Epithelial cell of proximal tubule (primary cell): ENCODE measurements around a stretch of chr5.

GRCh38 chr5:132020186-132020713 lies 8.8 kb upstream of the ACSL6 start:
- RAMPAGE, long total RNA, result no peak
- RRBS, result no CpG with 5 or more reads among the region's 5 CpGs

- RAMPAGE, long total RNA, result no peak
- RRBS, result no CpG with 5 or more reads among the region's 2 CpGs
These were observed 12.8 kb downstream of the CSF2 start for GRCh38 chr5:132086263-132086853.

GRCh38 chr5:132180145-132180589 lies 47.5 kb downstream of the P4HA2 start:
- RAMPAGE, long total RNA, result no peak
- RRBS, result no CpG with 5 or more reads among the region's 7 CpGs

DNA sequence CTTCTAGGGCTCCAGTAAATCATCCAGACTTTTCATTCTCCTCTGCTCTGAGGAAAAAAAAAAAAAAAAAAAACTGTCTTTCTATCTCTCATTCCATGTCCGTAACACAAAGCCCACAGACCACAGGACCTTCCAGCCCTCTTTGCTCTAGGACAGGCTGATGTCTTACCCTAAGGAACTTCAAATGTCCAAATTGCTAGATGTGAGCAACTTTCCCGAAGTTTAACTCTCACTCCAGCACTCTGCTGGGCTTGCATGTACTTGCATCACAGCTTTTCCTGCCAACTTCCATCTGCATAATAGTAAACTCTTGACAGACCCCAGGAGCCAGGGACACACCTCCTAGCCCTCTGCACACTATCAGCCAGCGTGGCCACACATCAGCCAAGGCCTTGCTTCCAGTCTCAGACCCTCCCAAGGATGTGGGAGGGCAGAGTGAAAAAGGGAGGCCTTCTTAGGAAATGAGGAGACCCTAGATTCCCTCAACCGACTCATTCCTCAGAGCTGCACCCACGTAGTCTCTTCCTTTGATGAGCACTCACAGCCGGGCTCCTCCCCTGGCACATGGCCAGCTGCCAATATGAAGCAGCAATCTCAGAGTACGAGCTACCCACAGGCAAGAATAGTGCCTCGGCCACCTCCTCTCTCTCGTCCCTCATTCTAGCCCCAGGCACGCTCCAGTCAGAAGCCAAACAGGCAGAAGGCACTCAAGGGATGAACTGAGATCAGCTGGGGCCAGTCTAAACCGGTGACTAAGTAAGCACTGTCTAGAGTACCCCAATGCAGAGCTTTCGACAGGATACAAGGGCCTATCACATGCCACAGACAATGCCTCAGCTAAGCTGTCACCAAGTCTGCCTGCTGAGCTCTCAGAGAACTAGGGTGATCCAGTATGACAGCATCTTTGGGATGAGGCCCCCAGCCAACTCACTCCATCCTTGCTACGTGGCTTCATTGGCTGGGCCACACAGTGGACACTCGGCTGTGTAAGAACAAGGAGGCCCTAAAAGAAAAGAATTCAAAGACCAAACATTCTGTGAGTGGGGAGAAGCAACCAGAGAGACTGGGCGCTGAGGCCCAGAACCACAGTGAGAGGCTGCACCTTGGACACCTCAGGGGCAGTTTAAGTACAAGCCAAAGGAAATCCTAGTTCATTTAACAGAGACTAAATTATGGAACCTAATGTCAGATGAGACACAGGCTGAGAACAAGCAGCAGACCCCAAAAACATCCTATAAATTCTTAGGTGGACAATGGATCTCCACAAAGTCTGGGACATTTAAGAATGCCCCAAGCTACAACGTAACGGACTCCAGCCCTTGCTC lies 2.2 kb downstream of the P4HA2 start:
- RAMPAGE, long total RNA, result no peak
- RRBS, result no CpG with 5 or more reads among the region's 17 CpGs

- RAMPAGE, long total RNA, result no peak
- RRBS, result no CpG with 5 or more reads among the region's 3 CpGs
These were observed 1.3 kb upstream of the SLC22A4 start for GRCh38 chr5:132292978-132293191.

DNA sequence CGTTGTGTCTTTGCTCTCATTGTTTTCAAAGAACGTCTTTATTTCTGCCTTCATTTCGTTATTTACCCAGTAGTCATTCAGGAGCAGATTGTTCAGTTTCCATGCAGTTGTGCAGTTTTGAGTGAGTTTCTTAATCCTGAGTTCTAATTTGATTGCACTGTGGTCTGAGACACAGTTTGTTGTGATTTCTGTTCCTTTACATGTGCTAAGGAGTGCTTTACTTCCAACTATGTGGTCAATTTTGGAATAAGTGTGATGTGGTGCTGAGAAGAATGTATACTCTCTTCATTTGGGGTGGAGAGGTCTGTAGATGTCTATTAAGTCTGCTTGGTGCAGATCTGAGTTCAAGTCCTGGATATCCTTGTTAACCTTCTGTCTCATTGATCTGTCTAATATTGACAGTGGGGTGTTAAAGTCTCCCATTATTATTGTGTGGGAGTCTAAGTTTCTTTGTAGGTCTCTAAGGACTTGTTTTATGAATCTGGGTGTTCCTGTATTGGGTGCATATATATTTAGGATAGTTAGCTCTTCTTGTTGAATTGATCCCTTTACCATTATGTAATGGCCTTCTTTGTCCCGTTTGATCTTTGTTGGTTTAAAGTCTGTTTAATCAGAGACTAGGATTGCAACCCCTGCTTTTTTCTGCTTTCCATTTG lies 22.4 kb upstream of the SLC22A5 start:
- RAMPAGE, long total RNA, result no peak
- RRBS, result no CpG with 5 or more reads among the region's 4 CpGs

DNA sequence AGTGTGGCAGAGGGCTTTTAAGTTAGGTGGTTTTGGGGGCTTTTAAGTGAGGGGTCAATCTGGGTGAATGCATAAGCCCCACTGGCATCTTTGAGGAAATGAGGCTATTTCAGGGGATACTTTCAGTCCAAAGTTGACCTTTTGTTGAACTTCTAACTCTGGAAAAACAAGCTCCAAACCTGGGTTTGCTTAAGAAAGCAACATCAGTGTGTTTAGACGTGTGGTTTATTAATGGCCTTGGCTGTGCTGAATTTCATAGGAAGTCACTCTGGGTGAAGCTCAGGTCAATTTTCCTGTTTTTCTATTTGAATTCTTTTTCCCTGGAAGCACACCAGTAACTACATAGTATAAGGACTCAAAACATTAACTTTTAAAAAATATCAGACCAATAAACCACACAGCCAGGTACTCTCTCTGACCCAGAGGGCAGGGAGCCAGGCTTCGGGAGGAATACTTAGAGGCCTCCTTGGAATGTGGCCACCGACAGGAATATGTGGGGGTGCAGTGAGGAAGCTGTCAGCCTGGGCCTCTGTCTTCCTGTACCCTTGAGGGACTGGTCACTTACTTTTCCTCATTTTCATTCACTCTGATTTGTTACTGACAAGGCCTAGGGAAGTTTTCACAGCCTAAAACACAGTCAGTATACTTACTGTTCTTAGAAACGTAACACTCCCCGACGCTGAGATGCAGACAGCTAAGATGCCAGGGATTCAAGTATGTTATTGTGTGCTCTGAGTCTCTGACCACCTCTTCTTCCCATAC lies 18.8 kb downstream of the SLC22A5 start:
- RAMPAGE, long total RNA, result no peak
- RRBS, result no CpG with 5 or more reads among the region's 6 CpGs

DNA sequence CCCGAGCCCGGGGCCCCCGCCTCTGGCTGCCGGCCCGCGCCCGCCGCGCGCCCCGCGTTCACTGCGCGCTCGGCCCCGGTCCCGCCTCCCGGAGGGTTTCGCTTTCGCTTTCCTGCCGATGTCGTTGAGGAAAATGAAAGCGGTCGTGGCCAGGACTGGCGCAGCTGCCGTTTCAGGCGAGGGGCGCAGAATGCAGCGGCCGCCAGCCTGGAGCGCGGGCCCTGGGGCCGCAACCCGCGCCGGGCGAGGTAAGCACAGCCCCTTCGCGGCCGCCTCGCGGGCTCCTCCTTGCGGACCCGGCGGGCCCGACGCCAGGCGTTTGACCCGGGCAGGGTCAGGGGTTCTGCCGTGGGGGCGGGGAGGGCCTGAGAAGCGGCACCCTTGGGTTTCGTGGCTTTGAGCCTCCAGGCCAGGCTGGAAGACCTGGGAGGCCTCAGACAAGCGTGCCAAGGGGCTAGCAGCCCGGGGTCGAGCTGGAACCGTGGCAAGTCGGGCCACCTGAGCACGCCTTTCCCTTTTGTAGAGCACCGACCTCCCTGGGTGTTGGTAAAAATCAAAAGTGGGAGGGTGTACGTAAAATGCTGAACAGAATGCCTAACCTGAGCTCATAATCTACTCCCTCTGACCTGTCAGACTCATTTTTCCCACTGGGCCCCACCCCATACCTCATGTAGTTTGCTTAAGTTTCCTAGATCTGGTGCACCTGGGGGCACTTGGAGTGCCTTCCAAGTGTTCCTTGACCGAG lies 41.5 kb downstream of the SLC22A5 start:
- RAMPAGE, long total RNA, result no peak
- RRBS, result 1% methylated on average over 22 of the region's 62 CpGs

DNA sequence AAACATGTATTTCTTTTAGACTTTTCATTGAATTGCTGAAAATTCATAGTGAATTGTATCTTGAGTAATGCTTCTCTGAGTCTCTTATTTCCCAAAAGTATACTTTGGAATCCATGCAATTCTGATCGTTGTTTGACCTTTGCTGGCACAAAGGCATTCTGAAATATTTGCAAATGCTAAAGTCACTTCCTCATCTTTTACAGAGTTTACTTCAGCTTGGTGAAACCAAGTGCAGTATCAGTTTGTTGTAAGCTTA lies 45.1 kb downstream of the SLC22A5 start:
- RAMPAGE, long total RNA, result no peak
- RRBS, result no CpG with 5 or more reads among the region's 1 CpG

- RAMPAGE, long total RNA, result no peak
- RRBS, result no CpG with 5 or more reads among the region's 10 CpGs
These were observed 57.2 kb downstream of the SLC22A5 start for GRCh38 chr5:132426473-132427341.

GRCh38 chr5:132430649-132431198 lies 59.8 kb downstream of the IRF1 start:
- RAMPAGE, long total RNA, result no peak
- RRBS, result no CpG with 5 or more reads among the region's 5 CpGs

DNA sequence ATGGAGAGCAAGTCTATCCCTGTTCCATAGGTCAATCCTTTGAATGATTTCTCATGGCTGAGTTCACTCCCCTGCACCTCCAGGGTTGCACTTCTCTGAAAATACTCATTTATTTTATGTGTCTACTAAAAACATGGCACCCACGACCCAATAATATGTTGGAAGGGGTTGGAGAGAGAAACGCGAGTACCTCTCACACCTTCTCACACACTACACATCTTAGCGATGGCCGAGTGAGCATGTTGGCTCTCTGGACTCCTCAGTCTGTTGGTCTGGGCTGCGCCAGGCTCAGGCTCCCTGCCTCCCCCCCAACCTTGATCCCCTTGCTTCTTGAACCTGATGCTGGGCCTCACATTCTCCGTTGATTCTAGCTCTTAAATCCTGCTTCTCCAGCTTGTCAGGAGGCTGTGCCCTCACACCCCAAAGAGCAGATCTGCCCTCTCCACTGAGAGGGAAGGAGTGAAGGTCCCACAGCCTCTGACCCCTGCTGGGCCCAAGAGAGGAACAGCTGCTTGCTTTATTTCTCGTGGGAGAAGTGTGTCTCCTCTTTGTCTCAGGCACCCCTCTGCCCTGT lies 28.0 kb downstream of the IRF1 start:
- RAMPAGE, long total RNA, result no peak
- RRBS, result no CpG with 5 or more reads among the region's 8 CpGs

GRCh38 chr5:132474145-132475219 lies 16.1 kb downstream of the IRF1 start:
- RAMPAGE, long total RNA, result no peak
- RRBS, result no CpG with 5 or more reads among the region's 7 CpGs

DNA sequence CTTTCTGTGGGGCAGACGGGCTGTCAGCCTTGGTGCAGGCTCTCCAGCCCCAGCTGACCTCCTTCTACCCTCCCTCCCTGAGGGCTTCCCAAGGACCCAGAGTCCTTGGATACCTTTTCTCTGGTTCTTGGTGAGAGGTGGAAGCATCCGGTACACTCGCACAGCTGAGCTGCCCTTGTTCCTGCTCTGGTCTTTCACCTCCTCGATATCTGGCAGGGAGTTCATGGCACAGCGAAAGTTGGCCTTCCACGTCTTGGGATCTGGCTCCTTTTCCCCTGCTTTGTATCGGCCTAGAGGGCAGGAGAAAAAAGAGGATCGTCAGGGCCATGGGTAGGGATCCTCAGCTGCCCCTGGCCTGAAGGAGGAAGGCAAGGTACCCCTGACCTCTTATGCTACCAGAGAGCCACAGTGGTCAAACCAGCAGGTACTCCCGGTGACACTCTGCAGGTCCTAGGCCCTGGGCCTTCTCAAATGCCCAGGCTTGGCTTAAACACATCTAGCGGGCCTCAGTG lies 3.7 kb downstream of the IRF1 start:
- RAMPAGE, long total RNA, result no peak
- RRBS, result no CpG with 5 or more reads among the region's 10 CpGs

GRCh38 chr5:132491822-132491912 lies 1.1 kb upstream of the IRF1 start:
- RAMPAGE, long total RNA, result no peak
- RRBS, result no CpG with 5 or more reads among the region's 1 CpG

- RAMPAGE, long total RNA, result no peak
- RRBS, result no CpG with 5 or more reads among the region's 6 CpGs
These were observed 14.2 kb downstream of the IL4 start for GRCh38 chr5:132687926-132688419.

- RAMPAGE, long total RNA, result no peak
- RRBS, result 5% methylated on average over 30 of the region's 71 CpGs
These were observed 7.3 kb downstream of the SHROOM1 start for GRCh38 chr5:132822744-132823963.

GRCh38 chr5:132827634-132828418 lies 2.6 kb downstream of the SHROOM1 start:
- RAMPAGE, long total RNA, result no peak
- RRBS, result no CpG with 5 or more reads among the region's 6 CpGs

DNA sequence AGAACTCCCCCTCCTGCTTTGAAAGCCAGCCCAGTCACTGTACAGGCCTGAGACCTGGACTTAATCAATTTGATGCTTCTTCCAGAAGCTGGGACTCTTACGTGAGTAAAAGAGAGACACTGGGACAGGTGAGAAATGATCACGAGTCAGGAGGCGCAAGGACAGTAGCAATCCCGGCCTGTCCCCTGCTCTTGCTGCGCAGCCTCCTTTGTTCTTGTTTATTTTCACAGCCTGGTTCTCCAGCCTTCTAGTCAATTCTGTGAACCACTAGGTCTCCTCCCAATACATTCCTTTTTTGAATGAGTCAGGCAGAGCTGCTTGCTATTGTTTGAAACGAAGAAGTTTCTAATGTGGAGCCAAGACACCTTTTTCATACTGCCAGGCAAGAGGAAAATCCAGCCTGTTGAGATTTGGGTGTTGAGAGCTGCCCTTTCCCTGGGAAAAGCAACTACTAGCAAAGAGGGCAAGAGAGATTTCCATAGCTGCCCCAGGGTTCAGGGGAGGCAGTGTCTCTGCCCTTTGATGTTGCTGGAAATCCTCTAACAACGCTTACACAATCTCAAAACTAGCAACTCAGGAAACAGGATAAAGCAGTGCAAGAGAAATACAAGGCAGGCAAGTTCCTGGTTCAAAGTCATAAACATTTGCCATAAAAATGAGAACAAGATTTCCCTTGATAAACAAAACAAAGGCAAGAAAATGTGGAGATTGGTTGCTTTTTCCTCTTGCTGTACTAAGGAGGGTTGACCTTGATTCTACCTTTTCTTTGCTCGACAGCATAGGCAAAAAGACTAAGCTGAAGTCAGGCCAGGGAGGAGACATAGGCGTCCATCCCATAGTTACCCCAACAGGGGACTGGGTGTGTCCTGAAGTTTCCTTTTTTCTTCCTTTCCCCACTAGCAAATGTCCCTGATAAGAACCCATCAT lies 9.5 kb upstream of the SHROOM1 start:
- RAMPAGE, long total RNA, result no peak
- RRBS, result no CpG with 5 or more reads among the region's 9 CpGs

- RAMPAGE, long total RNA, result no peak
- RRBS, result no CpG with 5 or more reads among the region's 1 CpG
These were observed 2.7 kb downstream of the LEAP2 start for GRCh38 chr5:132876030-132876736.